Psoas muscle (tissue), 2 donors: ENCODE measurements around the genes STMND1, CAP2, RNF144B and MBOAT1.

DNA sequence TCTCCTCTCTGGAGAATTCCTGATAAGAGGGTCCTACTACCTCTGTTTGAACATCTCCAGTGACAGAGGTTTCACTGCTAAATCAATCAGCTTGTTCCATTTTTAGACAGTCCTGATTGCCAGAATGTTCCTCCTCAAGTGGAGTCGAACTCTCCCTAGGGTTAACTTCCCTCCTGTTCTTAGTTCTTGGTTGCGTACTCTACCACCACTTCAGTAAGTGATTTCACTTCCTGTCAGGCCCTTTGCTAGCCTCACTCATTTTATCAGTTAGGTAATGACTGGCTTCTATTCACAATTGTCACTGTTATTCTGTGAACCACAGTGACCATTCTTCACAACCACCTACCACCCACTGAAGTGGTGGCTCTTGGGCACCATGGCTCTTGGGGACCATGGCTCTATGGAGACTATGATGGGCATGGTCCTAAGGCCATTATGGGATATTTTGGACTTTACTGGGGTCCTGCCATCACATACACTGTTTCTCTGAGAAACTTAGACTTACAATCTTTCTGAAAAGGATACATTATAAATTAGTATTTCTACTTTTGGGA lies 66.5 kb downstream of the ATXN1 start:
- PRO-cap, 2 experiments, result no peak in any of the 2 experiments

- PRO-cap, 2 experiments, result no peak in any of the 2 experiments
Measured at GRCh38 chr6:17101188-17102570, at the start of gene STMND1. STMND1 (plus strand) TSS chr6:17102050.

DNA sequence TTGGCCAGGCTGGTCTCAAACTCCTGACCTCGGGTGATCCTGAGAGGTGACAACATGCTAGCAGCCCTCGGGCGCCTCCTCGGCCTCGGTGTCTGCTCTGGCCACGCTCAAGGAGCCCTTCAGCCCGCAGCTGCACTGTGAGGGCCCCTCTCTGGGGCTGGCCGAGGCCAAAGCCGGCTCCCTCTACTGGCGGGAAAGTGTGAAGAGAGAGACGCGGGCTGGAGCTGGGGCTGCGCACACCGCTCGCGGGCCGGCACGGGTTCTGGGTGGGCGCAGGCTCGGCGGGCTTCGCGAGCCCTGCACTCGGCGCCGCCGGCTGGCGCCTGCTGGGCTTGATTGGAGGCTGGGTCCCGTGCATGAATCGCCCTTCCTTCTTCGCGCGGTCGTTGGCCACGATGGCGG lies 80.8 kb upstream of the RBM24 start:
- PRO-cap, 2 experiments, result no peak in any of the 2 experiments

- PRO-cap, 2 experiments, result peak in 2 of 2 experiments; most common plus-strand start chr6:17393712 (in 2); most common minus-strand start chr6:17393619 (in 2)
Measured at GRCh38 chr6:17392947-17393790, at the start of gene CAP2. CAP2 (plus strand) TSS chr6:17393595.

- PRO-cap, 2 experiments, result peak in 1 of 2 experiments; most common plus-strand start chr6:17418155 (in 1)
Measured at GRCh38 chr6:17417544-17418726, 24.5 kb downstream of the CAP2 start.

DNA sequence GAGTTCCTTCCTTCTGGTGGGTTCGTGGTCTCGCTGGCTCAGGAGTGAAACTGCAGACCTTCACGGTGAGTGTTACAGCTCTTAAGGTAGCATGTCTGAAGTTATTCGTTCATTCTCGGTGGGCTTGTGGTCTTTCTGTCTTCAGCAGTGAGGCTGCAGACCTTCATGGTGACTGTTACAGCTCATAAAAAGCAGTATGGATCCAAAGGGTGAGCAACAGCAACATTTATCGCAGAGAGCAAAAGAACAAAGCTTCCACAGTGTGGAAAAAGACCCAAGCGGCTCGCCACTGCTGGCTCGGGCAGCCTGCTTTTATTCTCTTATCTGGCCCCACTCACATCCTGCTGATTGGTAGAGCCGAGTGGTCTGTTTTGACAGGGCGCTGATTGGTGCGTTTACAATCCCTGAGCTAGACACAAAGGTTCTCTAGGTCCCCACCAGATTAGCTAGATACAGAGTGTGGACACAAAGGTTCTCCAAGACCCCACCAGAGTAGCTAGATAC lies 37.7 kb upstream of the NUP153 start:
- PRO-cap, 2 experiments, result no peak in any of the 2 experiments

- PRO-cap, 2 experiments, result no peak in any of the 2 experiments
Measured at GRCh38 chr6:17811732-17812486, 105.2 kb upstream of the NUP153 start.

GRCh38 chr6:17986560-17987374 lies 668 bp downstream of the KIF13A start:
- PRO-cap, 2 experiments, result peak in 1 of 2 experiments; most common plus-strand start chr6:17986867 (in 1); most common minus-strand start chr6:17986829 (in 1)

DNA sequence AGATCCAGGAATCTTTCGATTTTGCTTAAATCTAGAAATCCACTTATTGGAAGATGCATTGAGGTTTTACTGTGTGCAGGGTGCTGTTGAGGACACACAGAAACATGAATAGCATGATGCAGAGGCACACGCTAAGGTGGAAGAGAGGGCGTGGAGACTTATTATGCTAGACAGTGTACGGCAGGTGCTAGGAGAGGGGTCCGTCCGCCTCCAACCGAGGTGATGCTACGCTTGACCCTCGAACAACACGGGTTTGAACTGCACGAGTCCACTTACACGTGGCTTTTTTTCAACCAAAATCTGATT lies 1.0 kb upstream of the KIF13A start:
- PRO-cap, 2 experiments, result no peak in any of the 2 experiments

DNA sequence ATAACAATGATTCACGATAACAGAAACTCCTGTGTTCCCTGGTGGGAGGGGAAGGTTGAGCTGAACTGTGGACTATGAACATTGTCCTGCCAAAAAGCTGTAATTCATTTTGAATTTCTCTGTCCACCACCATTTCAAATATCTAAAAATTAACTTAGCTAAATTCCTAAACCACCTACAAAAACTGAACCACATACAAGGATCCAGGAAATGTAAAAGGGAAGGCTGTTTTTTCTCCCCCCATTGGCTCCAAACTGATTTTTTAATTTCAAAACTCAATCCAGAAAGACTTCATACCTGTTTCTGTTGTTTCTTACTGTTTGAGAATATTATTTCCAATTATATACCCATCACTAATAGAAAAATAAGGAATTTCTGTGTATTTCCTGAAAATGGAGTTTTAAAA lies 7.5 kb downstream of the TPMT start:
- PRO-cap, 2 experiments, result no peak in any of the 2 experiments

DNA sequence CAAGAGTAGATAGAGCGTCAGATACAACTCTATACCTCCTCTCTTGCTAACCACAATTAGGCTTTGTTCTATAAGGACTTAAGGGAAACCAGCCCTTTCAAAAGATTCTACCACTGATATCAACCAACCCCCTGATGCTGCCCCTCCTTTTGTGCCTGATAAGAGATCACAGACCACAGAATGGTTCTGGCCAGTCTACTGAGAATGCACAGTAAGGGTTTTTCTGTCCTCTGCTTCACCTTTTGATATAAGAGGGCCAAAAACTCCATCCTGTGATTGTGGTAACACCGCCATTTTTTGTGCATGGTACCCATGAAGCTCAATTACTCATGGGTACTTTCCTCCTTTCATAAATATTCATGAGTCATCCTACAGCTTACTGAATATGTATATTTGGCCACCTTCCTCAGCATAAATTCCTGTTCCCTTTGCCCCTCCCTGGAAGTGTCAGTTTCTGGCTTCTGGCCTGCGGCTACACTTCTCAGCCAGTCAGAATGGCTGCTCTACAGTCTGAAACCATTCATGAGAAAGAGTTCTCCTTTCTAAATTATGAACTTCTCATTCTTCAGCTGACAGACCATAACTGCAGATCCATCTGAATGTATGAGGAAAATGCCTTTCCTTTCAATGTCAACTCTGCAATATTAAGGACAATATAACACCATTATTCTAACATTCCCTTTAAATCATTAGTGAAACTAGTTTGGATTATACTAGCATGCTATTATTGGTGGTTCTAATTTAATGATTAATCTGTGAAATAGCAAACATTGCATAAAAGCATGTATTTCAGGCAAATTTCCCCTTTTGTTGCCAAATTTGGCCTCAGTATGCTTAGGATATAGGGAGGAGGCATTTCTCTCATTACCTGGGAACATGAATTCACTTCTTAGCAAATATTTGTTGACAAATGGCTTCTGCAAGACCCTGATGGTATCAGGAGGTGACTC lies 1.9 kb downstream of the TPMT start:
- PRO-cap, 2 experiments, result peak in 1 of 2 experiments; most common plus-strand start position 561 of the sequence (in 1)

DNA sequence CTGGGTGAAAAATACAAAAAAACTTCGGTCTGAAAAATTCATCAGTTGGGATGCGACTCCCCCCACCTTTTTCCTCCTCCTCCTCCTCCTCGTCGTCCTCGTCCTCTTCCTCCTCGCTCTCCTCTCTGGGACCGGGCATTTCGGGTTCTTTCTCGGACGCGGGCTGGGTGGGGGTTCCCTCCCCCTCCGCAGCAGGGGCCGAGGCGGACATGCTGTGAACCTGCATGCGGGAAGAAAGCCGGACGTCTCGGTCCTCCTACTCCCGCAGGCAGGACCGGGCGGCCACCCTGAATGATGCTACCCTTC lies 600 bp downstream of the DEK start:
- PRO-cap, 2 experiments, result no peak in any of the 2 experiments

- PRO-cap, 2 experiments, result no peak in any of the 2 experiments
Measured at GRCh38 chr6:18360229-18360563, 27.0 kb upstream of the RNF144B start.

DNA sequence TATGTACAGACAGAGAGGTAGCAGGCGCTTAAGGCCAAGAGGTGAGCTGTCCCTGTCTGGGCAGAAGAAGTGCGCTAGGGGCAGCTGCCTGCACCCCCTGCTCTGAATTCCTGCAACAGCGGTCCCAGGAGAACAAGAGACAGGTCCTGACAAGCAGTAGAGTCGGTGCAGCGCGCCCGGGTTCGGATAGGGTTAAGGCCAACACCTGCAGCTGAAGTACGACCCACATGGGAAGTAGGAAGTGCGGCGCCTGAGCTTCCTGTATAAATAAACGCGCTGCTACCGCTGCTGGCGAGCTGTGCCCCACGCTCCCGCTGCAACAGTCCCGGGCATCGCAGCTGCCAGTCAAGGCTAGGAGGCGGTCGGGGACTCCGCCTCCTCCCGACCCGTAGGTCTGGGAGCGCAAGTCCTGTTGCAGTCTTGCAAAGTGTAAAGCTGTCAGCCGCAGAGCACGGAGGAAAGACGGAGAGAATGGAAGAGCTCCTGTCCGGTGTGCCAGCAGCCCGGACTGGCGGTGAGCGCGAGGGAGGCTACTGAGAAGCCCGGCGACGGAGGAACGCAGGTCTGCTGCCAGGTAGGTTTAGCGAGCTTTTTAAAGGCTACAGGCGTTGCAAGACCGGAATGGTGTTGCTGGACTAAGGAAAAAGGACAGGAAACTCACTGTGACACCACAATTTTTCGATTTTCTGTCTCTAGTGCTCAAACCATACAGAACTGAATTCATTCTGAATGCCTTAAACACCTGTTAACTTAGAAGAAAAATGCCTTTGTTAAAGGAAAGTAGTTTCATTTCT lies at the start of gene RNF144B:
Gene RNF144B (plus strand): TSS at position 294 of the 794 bp plus-strand sequence.
- PRO-cap, 2 experiments, result peak in 2 of 2 experiments; most common plus-strand start position 447 of the sequence (in 2); most common minus-strand start position 238 of the sequence (in 1)

DNA sequence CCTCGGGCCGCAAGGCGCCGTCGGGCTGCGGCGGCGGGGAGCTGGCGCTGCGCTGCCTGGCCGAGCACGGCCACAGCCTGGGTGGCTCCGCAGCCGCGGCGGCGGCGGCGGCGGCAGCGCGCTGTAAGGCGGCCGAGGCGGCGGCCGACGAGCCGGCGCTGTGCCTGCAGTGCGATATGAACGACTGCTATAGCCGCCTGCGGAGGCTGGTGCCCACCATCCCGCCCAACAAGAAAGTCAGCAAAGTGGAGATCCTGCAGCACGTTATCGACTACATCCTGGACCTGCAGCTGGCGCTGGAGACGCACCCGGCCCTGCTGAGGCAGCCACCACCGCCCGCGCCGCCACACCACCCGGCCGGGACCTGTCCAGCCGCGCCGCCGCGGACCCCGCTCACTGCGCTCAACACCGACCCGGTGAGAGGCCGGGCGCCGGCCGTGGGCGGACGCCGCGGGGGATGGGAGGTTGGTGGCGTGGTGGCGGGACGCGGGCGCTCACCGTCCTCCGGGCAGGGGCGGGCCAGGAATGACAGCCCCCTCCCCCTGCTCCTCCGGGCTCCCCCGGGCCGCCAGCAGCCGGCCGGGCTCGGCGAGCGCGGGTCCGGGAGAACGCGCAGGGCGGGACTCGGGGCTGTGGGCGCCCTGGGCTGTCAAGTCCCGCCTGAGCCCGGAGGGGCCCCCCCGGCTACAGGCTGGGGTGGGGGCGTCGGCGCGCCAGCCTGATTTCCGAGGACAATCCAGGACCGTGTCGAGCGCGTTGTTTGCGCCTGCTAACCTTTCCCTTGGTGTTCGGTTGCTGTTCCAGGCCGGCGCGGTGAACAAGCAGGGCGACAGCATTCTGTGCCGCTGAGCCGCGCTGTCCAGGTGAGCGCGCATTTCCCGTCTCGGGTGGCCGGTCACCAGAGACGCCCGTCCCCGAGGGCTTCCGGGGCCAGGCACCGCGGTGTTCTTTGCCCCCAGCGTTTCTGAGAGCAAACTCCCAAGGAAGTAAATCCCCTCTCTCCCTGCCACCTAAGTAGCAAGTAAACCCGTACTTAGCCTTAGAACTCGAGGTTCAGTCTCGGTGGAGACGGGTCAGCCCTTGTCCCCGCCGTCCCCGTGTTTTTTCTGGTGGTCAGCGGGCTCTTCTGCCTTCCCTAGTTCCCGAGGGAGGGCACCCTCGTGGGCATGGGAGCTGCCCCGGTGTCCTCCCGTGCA lies 1.0 kb downstream of the ID4 start:
- PRO-cap, 2 experiments, result no peak in any of the 2 experiments

DNA sequence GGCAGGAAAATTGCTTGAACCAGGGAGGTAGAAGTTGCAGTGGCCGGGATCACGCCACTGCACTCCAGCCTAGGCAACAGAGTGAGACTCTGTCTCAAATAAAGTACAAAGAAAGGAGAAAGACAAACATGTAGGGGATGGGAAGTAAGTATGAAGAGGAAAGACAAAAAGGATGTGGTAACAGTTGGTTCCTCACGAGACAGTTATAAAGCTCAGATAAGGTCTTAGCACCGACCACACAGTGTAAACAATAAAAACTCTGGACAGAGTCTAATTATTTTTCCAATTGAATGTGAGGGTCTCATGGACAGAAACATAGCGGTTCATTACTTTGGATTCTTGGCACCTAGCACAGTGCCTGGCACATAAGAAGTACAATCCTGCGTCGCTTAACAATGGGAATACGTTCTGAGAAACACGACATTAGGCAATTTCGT lies 38.4 kb downstream of the MBOAT1 start:
- PRO-cap, 2 experiments, result no peak in any of the 2 experiments

DNA sequence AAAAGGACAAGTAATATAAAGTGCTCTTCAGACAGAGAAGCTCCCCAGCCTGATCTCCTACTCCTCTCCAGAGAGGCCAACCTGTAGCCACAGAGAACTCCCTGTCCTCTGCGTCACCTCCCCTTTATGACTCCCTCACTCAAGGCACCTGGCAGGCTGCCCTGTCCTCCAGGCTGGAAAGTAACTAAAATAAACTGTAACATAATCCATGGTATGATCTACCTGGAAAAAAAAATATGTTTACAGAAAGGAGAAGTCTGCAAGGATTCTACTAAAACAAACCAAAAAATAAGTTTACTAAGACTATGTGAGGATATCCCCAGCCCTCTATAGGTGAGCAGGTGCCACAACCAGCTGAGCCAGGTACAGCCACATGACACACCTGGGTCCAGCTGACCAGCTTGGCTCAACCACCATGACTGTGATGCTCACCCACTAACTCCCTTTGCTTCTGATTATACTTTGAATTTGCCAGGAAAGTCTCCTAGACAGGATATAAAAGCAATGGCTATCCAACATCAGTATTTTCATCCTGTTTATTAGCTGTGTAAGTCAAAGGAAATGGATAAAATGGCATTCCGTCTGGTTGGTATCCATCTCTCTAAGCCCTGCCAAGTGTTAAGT lies 29.2 kb downstream of the MBOAT1 start:
- PRO-cap, 2 experiments, result no peak in any of the 2 experiments

- PRO-cap, 2 experiments, result peak in 2 of 2 experiments; most common plus-strand start chr6:20212640 (in 2); most common minus-strand start chr6:20212433 (in 1)
Measured at GRCh38 chr6:20211969-20212827, at the start of gene MBOAT1. MBOAT1 (minus strand) TSS chr6:20212469.

DNA sequence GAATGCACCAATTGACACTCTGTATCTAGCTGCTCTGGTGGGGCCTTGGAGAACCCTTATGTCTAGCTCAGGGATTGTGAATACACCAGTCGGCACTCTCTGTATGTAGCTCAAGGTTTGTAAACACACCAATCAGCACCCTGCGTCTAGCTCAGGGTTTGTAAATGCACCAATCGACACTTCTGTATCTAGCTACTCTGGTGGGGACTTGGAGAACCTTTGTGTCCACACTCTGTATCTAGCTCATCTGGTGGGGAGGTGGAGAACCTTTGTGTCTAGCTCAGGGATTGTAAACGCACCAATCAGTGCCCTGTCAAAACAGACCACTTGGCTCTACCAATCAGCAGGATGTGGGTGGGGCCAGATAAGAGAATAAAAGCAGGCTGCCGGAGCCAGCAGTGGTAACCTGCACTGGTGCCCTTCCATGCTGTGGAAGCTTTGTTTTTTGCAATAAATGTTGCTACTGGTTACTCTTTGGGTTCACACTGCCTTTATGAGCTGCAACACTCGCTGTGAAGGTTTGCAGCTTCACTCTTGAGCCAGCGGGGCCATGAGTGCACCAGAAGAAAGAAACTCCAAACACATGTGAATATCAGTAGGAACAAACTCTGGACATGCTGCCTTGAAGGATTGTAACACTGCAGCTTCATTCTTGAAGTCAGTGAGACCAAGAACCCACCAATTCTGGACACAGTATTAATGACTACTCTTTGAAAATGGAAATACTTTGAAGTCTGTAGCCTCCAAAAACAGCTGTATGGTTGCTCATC lies 89.8 kb upstream of the MBOAT1 start:
- PRO-cap, 2 experiments, result no peak in any of the 2 experiments

DNA sequence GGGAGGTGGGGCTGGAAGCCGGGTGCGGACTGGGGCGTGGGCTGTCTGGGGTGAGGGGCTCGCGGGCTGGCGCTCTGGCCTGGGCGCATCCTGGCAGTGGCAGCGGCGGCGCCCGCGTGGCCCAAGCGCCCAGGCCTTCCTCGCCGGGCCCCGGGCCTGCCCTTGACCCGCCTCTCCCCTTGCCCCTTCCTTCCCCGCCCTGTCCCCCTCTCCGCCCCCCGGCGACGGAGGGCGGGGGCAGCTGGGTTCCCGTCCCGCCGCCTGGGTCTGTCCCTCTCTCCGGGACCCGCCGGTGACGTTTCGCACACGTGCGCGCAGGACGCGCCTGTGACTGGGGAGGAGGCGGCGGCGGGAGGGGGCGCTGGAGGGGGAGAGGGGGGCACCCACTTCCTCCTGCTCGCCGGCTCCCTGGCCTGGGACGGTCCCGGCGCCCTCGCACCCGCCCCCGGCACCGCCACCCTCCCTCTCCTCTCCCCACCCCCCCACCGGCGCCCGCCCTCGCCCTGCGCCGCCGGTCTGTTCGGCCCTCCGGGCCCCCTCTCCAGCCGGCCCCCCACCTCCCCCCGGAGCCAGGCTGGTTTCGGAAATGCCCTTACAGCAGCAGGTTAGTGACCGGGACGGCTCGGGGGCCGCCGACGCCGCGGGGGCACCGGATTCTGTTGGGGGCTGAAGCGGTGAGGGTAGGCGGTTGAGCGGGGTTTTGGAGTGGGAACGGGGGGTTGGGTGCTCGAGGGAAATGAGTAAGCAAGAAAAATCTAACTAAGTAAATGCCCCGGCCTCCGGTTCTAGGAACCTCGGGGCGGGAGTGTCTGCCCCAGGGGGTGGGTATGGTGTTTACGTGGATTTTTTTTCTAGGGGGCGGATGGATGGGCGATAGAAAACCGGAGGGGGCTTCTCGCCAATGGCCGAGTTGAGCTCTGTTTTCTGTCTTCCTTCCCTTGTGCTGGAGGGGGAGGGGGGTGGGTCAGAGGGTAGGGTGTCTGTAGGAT lies 1.8 kb downstream of the E2F3 start:
- PRO-cap, 2 experiments, result peak in 2 of 2 experiments; most common plus-strand start position 305 of the sequence (in 1); most common minus-strand start position 942 of the sequence (in 2)